Sciatic nerve (tissue), 1 donor: ENCODE measurements around the gene RIT2.

DNA sequence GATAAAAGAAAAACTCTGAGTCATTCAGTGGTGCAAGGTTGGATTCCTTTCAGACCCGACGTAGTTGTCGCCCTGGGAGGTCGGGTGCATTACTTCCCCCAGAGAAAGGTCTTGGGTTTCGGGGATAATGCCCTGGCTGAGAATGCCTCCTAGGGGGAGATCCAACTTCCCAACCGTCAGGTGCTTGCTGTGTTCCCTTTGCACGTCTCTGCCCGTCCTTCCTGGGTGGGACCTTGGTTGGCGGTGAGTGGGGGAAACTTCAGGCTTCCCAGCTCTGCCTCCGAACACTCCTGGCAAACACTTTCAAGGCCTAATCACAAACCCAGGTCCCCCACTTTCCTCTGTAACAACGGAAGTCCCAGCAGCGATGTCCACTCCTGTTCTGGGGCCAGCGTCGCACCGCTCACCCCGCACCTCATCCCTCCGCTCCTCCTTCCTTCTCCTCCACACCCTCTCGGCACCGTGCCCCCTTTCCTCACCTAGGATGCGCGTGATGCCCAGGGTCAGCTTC is 543 bp downstream of the TPGS2 start:
- PRO-cap = no peak

DNA sequence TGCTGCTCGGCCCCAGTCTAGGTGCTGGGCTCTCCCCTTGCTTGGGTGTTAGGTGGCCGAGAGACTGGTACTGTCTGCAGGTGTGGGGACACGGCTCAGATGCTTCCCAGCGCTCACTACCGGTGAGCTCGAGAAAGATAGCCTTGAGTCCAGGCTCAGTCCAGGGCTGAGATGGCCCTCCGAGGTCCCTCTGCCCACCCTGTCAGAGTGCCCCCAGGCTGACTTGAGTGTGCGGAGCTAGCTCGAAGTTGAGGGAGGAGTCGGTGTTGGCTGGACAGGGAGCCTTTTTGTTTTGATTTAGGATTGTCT is 345 bp downstream of the KIAA1328 start:
- PRO-cap = no peak

GRCh38 chr18:37299439-37300189 is 266.0 kb downstream of the CELF4 start:
- PRO-cap = unidirectional peak, minus-strand start at chr18:37299618

DNA sequence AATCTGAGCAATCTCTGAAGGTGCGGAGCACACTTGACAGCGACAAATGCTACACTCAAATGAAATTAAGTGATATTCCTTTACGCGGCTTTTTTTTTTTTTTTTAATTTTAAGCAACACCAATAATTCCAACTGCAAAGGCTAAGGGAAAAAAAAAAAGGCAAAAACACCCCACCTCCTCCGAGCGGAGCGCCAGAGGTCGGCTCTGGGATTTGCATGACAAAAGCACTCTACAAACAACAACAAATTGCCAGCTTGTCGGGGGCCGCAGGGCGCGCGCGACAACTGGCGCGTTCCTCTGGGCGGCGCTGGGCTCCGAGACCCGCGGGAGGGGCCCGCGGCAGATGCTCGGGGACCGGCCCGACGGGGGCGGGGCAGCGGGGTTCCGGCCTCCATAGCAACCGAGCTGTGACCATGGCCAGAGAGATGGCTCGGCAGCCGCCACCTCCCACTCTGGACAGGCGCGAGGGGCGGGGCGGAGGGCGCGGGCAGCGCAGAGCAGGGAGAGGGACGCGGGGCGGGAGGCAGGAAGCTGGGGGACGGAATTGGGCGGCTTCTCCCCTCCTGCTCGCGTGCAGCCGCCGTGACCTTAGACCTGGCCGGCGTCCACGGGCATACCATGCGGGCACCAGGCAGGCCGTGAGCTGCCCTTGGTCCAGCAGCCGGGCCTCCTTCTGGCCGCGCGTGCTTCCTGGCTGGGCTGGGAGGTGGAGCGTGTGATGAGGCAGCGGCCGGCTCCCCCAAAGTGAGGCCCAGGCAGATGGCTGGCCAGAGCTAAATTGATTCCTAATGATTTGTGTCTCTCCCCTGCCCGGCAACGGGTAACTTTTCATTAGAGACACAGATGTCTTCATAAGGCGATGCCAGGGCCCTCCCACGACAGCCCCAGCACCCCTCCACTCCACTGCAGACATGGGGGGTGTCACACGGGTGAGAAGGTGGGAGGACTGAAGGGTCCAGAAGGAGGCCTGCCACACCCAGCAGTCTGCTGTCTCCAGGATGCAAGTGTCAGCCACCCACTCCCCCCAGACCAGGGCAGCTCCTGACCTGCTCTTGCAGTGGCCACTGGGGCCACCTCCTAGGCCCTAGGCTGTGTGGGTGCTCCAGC is 171.5 kb downstream of the CELF4 start:
- PRO-cap = unidirectional peak, plus-strand start at position 494 of the sequence; bidirectional peak, plus-strand start at position 698 of the sequence, minus-strand start at position 676 of the sequence

DNA sequence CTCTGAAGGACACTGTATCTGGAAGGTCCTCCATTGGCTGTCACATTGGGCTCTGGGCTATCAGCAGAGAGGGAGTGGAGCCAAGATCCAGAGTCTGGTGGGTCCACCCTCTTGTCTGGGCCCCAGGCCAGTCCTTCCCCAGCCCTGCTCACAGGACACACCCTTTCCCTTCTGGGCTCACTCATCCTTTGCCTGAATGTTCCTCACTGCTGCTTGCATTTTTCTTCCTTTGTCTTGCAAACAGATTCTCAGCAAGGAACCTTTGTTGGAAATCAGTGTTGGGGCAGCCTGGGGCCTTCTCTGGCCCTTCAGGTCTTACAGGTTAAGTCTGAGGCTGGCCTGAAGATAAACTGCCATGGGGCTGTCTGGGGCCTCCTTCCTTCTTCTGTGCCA is 11.4 kb upstream of the CELF4 start:
- PRO-cap = no peak

DNA sequence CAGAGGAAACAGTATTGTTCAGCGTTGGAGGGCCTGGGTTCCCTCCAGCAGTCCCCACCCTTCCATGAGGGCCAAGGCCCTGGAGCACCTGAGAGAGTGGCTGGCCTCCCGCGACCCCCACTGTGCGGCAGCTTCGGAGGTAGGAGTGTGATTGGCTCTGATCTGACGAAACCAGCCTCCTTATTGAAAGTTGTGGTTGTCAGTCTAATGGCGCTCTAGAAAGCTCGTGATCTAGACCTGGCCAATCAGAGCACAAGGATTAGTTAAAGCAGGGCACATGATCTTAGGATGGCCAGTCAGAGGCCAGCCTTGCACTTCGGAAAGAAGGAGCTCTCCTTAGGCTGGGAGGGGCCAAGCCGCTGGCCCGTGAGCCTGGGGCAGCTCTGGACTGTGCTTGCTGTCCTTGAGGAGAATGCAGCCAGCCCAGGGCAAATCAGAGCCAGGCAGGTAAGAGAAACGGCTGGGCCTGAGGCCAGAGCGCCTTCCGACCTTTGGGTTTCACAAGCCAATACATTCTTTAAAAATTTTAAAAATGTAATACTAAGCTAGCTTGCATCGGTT is 104.6 kb upstream of the CELF4 start:
- PRO-cap = no peak

DNA sequence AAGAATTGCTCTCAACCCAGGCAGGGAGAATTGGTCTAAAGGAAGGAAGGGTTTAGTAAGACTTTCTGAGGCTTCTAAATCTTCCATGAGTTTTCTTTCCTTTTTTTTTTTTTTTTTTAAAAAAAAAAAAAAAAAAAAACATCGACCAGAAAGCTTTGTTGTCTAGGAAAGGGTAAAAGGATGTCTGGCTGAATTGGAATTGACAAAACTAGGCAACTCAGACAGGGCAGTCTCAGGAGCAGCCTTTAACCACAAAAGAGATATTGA is 429.3 kb upstream of the CELF4 start:
- PRO-cap = no peak

GRCh38 chr18:38941143-38941589 is 1375.6 kb upstream of the CELF4 start:
- PRO-cap = no peak

DNA sequence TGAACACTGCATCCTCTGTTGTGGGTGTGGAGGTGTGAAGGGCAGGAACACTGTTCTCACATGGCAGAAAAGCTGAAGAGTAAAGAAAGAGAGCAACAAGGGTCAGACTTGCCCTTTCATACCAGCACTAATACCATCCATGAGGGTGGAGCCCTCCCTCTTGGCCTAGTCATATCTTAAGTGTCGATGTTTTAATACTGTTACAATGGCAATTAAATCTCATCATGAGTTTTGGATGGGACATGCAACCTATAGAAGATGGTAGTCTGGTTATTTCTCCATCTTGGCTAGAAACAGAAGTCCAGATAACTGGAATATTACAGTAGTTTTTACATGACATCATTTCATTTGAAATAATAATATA is 1520.6 kb upstream of the CELF4 start:
- PRO-cap = no peak

DNA sequence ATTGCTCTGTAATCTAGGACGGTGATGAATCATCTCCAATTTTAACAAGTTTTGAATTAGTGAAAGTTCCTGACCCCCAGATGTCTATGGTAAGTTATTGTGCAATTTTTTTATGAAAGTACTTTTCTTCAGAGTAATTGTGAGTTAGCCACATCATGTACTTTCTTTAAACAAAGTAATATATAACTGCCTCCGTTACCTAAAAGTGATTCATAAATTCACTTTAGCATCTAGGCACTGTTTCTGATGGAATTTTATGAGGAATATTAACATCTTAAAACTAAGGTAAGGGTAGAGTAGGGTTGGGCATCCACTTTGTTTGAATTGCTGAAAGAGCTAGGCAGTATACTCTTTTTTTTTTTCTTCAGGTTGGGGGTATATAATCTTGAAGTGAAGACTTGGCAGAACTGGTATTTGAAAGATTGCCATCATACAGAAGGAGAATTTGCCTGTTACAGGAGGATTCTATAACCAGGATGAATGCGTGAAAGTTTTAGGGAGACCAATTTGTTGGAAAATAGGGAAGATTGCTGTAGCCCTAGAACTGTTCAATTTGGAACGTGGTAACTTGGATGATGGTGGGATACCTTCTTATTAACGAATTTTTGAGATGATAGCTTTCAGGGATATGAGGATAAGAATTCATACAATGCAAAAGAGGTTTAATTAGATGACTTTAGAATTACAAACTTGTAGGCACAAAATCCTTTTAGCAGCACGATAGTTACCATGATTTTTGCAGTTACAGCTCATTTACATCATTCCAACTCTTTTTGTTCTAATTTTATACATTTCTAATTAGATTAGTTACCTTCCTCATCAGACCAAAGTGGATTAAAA is 38.4 kb downstream of the PIK3C3 start:
- PRO-cap = no peak

- PRO-cap = no peak
Observed at GRCh38 chr18:41997097-41997942, 42.3 kb downstream of the PIK3C3 start.

GRCh38 chr18:43115039-43116019 is at the start of gene RIT2:
TSS of gene RIT2 (minus strand) at chr18:43115685.
- PRO-cap = no peak

DNA sequence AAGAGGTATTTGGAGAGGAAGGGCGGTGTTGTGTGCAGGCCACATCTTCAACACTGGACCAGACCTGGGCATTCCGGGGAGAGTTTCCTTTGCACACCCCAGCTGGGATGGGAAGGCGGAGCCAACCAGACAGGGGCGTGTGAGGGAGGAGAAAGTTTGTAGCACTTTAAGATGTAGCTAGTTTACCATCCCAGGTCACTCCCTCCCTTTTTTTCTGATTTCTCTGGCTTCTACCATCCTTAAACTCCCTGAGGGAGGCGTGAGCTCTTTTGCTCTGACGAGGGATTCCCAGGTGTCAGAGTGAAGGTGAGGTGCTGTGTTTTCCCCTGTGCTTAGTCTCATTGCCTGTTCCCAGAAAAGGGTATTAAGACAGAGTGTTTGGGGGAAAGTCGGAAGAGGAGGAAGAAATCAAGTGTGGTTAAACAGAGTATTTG is 1.6 kb downstream of the SETBP1 start:
- PRO-cap = bidirectional peak, plus-strand start at position 208 of the sequence, minus-strand start at position 55 of the sequence

DNA sequence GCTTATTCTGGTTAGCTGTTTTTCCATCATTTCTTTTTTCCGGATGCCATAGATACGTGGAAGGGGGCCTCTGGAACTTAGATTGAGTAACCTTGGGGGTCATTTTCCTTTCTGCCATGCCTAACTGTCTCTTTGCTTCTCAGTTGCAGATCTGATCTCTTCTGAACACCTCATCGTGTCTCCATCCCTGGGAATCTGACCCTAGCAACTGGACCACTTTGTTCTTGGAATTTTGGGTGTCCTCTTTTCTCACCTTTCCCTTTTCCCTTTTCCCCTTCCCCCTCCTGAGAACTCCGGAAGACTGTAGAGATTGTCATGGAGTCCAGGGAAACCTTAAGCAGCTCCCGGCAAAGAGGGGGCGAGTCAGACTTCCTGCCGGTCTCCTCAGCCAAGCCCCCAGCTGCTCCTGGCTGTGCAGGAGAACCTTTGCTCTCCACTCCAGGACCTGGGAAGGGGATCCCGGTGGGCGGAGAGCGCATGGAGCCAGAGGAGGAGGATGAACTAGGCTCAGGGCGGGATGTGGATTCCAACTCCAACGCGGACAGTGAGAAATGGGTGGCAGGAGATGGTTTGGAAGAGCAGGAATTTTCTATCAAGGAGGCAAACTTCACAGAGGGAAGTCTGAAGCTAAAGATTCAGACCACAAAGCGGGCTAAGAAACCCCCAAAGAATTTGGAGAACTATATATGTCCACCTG is 20.5 kb downstream of the SETBP1 start:
- PRO-cap = no peak

GRCh38 chr18:44779020-44779717 is 98.5 kb downstream of the SETBP1 start:
- PRO-cap = no peak

GRCh38 chr18:44925030-44925668 is 244.5 kb downstream of the SETBP1 start:
- PRO-cap = no peak

DNA sequence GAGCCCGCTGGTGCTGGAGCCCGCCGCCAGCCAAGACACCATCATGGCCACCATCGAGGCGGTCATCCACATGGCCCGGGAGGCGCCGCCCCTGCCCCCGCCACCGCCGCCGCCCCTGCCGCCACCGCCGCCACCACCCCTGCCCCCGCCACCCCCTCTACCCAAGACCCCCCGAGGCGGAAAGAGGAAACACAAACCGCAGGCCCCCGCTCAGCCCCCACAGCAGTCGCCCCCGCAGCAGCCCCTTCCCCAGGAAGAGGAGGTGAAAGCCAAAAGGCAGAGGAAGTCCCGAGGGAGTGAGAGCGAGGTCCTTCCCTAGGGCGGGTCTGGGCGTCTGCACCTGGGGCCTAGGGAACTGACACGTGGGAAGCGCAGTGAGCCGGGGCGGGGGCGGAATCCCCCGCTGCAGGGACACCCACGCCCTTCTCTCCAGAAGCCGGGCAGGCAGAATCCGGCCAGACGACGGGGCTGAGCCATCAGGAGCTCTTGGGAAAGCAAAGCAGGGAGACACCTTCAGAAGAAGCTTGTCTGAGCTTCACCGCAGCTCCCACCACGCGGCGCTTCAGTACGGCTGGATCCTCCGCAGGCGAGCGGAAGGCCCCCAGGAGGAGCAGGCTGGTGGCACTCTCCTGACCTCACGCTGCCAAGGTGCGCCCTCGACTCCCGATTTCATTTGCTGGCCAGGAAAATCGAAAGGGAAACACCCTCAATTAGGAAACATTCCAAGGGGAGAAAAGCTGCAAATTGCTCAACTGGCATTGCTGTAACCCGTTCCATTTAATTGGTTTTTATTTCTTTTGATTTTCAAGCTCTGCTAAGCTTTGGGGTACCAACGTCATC is 382.9 kb downstream of the SETBP1 start:
- PRO-cap = no peak

DNA sequence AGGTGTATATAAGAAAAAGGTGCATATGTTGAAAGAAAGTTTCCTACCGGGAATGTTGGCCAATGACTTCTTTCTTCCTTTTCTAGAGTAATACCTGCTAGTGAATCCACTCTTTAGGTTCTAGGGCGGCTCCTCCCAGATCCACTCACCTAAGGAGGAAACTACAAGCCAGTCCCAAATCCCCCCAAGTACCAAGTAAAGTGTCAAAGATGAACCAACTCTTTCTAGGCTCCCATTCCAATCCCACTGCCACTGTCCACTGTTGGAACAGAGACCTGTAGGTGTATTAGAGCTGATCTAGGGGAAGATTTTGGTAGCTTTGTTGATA is 376.3 kb upstream of the SLC14A2 start:
- PRO-cap = no peak

DNA sequence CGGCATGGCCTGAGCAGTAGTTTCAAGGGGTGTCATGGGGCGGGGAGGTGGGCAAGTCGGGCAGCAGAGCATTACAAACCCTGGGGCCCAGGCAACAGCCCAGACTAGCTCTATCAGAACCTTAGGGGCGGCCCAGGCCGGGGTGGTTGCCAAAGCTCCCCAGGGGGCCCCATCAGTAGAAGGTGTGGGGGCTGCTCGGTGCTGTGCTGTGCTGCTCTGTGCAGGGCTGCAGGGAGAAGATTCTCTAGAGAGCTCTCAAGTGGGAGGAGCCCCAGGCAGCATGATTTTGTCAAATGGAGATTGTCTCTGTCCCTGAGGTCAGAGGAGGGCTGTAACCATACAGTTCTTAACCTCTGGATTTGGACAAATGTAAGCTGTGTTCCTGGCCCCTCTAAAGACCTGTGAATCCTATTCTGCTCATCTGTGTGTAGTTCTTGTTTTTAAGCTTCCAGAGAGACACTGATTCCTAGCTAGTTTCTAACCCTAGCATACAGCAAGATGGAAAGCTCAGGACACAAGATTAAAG is 36.3 kb upstream of the SLC14A1 start:
- PRO-cap = no peak

DNA sequence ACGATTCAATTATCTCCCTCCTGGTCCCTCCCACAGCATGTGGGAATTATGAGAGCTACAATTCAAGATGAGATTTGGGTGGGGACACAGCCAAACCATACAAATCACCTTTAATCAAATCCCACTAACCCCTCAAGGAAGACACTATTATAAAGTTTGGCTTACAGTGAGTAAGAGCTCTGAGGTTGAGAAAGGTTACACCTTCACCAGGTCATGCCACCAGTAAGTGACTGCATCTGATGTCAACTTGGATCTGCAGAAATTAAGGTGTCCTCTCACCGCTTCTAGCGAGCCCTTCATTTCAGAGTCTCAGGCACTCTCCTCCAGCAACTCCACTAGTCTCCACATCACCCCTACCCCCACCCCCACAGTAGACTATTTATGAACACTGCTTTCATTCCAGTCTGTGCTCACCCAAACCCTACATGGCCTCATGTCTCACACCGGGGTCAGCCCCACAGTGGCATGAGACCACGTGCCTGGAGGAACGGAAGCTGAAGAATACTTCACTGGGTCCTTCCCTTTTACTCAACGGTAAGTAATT is 47.4 kb downstream of the SLC14A1 start:
- PRO-cap = no peak